Endothelial cell of umbilical vein (primary cell): ENCODE measurements around the gene ENSG00000236543.

DNA sequence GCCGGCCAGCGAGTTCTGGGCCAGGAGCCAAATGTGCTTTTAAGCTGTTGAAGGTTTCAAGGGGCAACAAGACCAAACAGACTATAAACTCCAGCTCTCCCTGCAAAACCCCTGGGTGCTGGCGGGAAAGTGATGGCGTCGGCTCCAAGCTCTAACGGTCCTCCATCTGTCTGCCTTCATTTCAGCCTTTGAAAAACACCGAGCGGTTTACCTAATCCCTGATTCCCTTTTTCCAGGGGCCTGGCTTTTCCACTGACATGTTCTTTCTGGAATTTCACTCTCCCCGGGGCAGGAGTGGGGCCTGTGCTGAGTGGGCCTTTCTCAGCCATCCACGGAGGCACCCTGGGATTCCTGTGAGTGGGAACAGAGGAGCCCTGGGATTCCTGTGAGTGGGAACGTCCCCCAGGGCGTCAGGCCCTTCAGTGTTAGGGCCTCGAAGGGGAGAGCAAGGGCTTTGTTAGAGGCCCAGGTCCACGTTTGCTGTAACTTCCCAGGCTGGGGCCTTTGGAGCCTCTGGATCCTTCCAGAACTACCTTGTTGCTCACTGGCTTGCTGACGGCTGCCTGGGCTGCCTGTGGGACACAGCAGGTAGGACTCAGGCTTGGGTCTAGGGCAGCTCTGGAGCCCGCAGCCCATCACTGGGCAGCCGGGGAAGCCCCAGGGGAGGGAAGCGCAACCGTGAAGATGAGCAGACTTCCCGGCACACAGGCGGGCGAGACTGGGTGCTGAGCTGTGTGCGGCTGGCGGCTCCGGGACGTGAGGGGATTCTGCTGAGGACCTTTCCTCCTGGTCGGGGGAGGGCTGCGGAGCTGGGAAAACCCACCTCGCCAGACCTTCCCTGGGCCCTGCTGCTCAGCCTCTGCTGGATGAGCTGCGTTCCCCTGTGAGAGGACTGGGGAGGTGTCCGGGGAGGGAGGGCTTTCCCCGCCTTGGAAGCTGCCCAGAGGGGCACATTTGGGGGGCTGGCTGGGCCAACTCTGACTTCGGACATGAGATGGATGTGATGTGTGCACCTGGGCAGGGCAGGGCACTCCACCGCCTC, 65.9 kb downstream of the COL5A1 start:
- PRO-cap, result no peak
CAGE:
- cytosol, long polyA minus RNA, result no peak
- cytosol, long polyA plus RNA, result no peak
- long polyA plus RNA, result no peak
- nucleus, long polyA minus RNA, result no peak
- nucleus, long polyA plus RNA, result no peak

- PRO-cap, result no peak
CAGE:
- cytosol, long polyA minus RNA, result no peak
- cytosol, long polyA plus RNA, result no peak
- long polyA plus RNA, result no peak
- nucleus, long polyA minus RNA, result no peak
- nucleus, long polyA plus RNA, result no peak
Observed at GRCh38 chr9:134712779-134713520, 71.3 kb downstream of the COL5A1 start.

- PRO-cap, result no peak
CAGE:
- cytosol, long polyA minus RNA, result no peak
- cytosol, long polyA plus RNA, result no peak
- long polyA plus RNA, result no peak
- nucleus, long polyA minus RNA, result no peak
- nucleus, long polyA plus RNA, result no peak
Observed at GRCh38 chr9:134765973-134766263, 114.7 kb upstream of the FCN2 start.

GRCh38 chr9:134800873-134801447, 79.7 kb upstream of the FCN2 start:
- PRO-cap, result no peak
CAGE:
- cytosol, long polyA minus RNA, result no peak
- cytosol, long polyA plus RNA, result no peak
- long polyA plus RNA, result no peak
- nucleus, long polyA minus RNA, result no peak
- nucleus, long polyA plus RNA, result no peak

GRCh38 chr9:134806042-134806467, 74.6 kb upstream of the FCN2 start:
- PRO-cap, result no peak
CAGE:
- cytosol, long polyA minus RNA, result no peak
- cytosol, long polyA plus RNA, result no peak
- long polyA plus RNA, result no peak
- nucleus, long polyA minus RNA, result no peak
- nucleus, long polyA plus RNA, result no peak

DNA sequence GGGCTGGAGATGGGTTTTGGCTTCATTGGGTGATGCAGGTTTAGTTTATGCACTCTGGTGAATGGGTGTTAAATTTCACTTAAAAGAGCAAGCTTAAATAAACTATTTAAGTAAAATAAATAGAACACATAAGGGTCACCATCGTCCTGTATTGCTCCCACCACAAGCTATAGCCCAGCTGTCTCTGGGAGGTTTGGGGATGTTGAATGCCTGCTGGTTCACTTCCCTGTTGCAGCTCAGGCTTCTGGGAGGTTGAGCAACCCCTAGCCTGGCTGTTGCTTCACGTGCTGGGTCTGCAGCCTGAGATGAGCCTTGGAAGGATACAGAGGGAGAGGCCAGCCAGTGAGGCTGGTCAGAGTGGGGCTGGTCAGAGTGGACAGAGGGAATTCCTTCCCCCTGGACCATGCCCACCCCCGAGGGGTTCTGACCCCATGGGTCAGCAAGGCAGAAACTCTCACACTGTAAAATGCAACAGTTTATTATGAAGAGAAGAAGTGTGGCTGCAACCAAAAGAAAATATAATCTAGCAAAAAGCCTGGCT, 4.7 kb upstream of the FCN1 start:
- PRO-cap, result no peak
CAGE:
- cytosol, long polyA minus RNA, result no peak
- cytosol, long polyA plus RNA, result no peak
- long polyA plus RNA, result no peak
- nucleus, long polyA minus RNA, result no peak
- nucleus, long polyA plus RNA, result no peak

GRCh38 chr9:135280717-135280918, 193.2 kb downstream of the OLFM1 start:
- PRO-cap, result no peak
CAGE:
- cytosol, long polyA minus RNA, result no peak
- cytosol, long polyA plus RNA, result no peak
- long polyA plus RNA, result no peak
- nucleus, long polyA minus RNA, result no peak
- nucleus, long polyA plus RNA, result no peak

- PRO-cap, result no peak
CAGE:
- cytosol, long polyA minus RNA, result no peak
- cytosol, long polyA plus RNA, result no peak
- long polyA plus RNA, result no peak
- nucleus, long polyA minus RNA, result no peak
- nucleus, long polyA plus RNA, result no peak
Observed at GRCh38 chr9:135465112-135465482, 14.5 kb upstream of the PPP1R26 start.

GRCh38 chr9:135469361-135469837, 10.2 kb upstream of the PPP1R26 start:
- PRO-cap, result no peak
CAGE:
- cytosol, long polyA minus RNA, result no peak
- cytosol, long polyA plus RNA, result no peak
- long polyA plus RNA, result no peak
- nucleus, long polyA minus RNA, result no peak
- nucleus, long polyA plus RNA, result no peak

DNA sequence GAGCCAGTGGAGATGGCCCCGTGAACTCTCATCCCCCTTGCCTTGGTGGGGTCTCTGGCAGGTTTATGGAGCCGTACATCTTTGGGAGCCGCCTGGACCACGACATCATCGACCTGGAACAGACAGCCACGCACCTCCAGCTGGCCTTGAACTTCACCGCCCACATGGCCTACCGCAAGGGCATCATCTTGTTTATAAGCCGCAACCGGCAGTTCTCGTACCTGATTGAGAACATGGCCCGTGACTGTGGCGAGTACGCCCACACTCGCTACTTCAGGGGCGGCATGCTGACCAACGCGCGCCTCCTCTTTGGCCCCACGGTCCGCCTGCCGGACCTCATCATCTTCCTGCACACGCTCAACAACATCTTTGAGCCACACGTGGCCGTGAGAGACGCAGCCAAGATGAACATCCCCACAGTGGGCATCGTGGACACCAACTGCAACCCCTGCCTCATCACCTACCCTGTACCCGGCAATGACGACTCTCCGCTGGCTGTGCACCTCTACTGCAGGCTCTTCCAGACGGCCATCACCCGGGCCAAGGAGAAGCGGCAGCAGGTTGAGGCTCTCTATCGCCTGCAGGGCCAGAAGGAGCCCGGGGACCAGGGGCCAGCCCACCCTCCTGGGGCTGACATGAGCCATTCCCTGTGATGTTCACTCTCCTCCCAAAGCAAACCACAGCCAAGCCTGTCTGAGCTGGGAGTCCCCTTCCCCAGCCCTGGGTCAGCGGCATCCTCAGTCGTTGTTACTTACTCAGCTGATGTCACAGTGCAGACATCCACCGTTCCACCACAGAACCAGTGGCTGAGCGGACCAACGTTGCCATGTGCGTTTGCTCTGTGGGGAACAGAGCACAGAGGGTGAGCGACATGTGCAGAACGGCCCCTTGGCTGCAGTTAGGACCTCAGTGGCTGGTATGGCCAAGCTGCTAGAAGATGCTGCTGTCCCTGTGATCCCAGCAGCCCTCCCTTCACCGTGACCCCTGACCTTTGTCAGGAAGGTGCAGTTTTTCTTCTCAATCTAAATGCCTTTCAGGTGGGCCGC, 3.3 kb downstream of the MRPS2 start:
- PRO-cap, result no peak
CAGE:
- cytosol, long polyA minus RNA, result no peak
- cytosol, long polyA plus RNA, result no peak
- long polyA plus RNA, result no peak
- nucleus, long polyA minus RNA, result no peak
- nucleus, long polyA plus RNA, result no peak

DNA sequence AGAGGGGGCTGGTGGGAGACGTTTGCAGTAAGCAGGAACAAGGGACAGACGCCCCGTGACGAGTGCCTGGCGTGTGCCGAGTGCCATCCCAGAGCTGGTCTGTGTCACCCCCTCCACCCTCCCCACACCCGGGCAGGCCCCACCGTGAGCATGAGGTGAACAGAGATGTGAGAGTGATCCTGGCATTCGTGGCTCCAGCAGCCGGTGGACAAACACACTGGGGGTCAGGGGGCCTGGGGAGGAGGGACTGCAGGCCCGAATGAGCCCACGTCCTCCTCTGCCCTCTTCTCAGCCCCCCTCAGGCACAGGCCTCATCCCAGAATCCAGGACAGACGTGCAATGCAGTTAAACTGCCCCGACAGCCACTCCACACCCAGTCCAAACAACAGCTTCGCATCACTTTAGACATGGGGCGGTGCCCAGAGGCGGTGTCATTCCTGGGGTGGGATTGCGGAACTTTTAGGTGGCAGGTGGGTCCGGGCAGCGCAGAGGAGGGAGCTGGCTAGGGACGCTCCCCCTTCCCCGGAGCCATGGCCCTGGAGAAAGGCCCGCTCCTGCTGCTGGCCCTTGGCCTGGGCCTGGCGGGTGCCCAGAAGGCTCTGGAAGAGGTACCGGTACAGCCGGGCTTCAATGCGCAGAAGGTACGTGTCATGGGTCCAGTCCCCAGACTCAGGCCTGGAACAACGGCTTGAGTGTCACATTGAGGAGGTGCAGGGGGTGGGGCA, at the start of gene ENSG00000236543:
TSS of gene ENSG00000236543 (plus strand) at position 474 of the 725 bp plus-strand sequence.
- PRO-cap, result no peak
CAGE:
- cytosol, long polyA minus RNA, result no peak
- cytosol, long polyA plus RNA, result no peak
- long polyA plus RNA, result no peak
- nucleus, long polyA minus RNA, result no peak
- nucleus, long polyA plus RNA, result no peak

- PRO-cap, result no peak
CAGE:
- cytosol, long polyA minus RNA, result no peak
- cytosol, long polyA plus RNA, result no peak
- long polyA plus RNA, result no peak
- nucleus, long polyA minus RNA, result no peak
- nucleus, long polyA plus RNA, result no peak
Observed at GRCh38 chr9:135888187-135888657, 19.1 kb downstream of the CAMSAP1 start.

GRCh38 chr9:135908652-135909328, 1.4 kb upstream of the CAMSAP1 start:
- PRO-cap, result bidirectional peak, plus-strand start at chr9:135909078, minus-strand start at chr9:135908992
CAGE:
- cytosol, long polyA minus RNA, result no peak
- cytosol, long polyA plus RNA, result no peak
- long polyA plus RNA, result no peak
- nucleus, long polyA minus RNA, result no peak
- nucleus, long polyA plus RNA, result no peak

GRCh38 chr9:135939416-135940139, 21.6 kb downstream of the UBAC1 start:
- PRO-cap, result no peak
CAGE:
- cytosol, long polyA minus RNA, result no peak
- cytosol, long polyA plus RNA, result no peak
- long polyA plus RNA, result no peak
- nucleus, long polyA minus RNA, result no peak
- nucleus, long polyA plus RNA, result no peak

- PRO-cap, result no peak
CAGE:
- cytosol, long polyA minus RNA, result no peak
- cytosol, long polyA plus RNA, result no peak
- long polyA plus RNA, result no peak
- nucleus, long polyA minus RNA, result no peak
- nucleus, long polyA plus RNA, result no peak
Observed at GRCh38 chr9:135959606-135960564, 1.3 kb downstream of the UBAC1 start.

DNA sequence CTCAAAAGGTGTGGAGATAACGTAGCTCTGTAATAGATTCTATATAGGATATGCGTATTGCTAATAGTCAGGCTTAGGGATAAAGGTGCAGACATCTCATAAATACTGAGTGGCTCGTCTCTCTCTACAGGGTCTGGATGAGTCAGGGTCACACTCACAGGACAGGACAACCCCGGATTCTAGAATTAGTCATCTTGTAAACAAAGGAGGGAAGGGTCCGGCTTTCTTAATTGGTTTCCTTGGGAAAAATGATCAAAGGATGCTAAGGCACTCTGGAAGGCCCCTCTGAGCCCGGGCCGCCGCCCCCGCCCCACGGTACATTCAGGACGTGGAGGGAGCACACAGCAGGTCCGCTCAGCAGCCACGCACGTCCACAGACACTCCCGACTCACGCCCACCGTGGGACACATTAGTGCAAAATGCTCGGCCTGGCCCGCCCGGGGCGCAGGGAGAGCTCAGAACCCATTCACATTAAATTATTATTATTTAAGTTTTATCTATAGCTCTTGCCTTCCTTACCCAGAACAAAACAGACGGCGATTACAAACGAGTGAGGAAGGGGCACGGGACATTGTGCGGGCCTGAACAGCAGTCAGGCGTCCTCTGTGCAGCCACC, 47.3 kb upstream of the UBAC1 start:
- PRO-cap, result no peak
CAGE:
- cytosol, long polyA minus RNA, result no peak
- cytosol, long polyA plus RNA, result no peak
- long polyA plus RNA, result no peak
- nucleus, long polyA minus RNA, result no peak
- nucleus, long polyA plus RNA, result no peak

GRCh38 chr9:136085603-136086218, 9.4 kb downstream of the NACC2 start:
- PRO-cap, result no peak
CAGE:
- cytosol, long polyA minus RNA, result no peak
- cytosol, long polyA plus RNA, result no peak
- long polyA plus RNA, result no peak
- nucleus, long polyA minus RNA, result no peak
- nucleus, long polyA plus RNA, result no peak

DNA sequence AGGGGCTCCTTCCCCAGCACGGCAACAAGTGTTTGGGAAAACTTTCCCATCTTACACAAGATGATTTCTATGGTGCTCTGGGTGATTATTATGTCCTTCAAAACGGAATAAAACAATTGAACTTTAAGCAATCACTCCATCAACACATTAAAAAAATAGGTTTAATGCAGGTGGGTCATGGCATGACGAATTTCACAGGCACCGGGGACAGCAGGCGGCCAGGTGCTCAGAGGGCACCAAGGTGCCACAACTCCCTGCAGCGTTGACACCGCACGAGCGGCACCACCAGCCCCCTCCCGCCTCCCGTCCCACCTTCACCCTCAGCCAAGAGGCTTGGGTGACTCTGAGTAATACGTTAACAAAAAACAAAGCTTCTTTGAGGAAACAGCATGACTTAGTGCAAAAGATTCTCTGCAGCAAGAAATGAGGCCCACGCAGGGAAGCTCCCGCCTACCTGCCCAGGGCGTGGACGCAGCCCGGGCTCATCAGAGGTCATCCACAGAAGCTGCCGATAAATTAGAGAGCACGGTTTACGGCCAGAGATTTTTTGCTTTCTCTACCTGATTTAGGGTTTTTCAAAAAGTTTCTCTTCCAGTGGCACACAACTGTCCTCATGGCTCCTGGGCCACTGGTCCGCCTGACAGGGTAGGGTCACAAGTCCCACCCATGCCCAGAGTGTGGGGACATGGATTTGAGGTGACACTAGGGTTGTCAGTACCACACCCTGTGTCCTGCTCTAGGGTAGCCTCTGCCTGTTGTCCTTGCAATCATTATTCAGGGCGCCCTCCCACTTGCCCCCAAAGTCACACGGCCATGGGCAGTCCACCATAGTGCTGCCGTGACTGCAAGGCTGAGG, 4.0 kb downstream of the TMEM250 start:
- PRO-cap, result no peak
CAGE:
- cytosol, long polyA minus RNA, result no peak
- cytosol, long polyA plus RNA, result no peak
- long polyA plus RNA, result start-site peak on the minus strand centred at position 610 of the sequence, 714 bp wide, 182 and 223 reads in 2 replicates
- nucleus, long polyA minus RNA, result no peak
- nucleus, long polyA plus RNA, result no peak

DNA sequence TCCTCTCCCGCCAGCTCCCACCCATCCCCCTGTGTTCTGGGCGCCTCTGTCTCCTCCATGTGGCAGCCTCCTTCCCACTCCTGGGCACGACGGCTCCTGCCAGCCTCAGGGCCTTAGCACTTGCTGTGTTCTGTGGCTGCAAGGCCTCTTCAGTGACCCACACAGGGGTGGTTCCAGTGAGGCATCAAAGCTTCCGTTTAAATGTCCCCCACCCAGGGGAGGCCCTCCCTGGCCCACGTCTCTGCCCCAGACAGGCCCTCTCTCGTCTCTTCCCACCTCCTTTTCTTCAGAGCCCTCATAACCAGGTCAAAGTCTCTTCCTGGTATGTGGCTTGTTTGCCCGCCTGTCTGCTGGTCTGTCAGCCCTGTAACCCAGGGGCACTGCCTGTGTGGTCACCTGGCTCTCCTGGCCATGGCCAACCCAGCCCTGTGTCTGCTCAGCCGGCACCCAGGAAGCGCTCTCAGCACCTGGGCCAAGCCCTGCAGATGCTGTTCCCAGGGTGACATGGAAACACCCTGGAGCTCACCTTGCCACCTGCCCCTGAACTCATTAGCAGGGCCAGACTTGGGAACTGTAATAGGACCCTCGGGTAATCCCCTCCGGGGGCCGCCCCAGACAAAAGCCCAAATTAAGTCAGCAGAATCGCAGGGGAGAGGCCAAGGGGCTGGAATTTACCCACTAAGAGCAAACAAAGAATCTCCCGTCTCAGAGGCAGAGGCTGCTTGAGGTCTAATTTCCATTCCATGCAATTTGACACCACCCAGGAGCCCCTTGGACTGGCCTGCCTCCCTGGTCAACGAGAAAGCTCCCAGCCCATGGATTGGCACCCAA, 33.7 kb downstream of the LHX3 start:
- PRO-cap, result no peak
CAGE:
- cytosol, long polyA minus RNA, result no peak
- cytosol, long polyA plus RNA, result no peak
- long polyA plus RNA, result no peak
- nucleus, long polyA minus RNA, result no peak
- nucleus, long polyA plus RNA, result no peak

DNA sequence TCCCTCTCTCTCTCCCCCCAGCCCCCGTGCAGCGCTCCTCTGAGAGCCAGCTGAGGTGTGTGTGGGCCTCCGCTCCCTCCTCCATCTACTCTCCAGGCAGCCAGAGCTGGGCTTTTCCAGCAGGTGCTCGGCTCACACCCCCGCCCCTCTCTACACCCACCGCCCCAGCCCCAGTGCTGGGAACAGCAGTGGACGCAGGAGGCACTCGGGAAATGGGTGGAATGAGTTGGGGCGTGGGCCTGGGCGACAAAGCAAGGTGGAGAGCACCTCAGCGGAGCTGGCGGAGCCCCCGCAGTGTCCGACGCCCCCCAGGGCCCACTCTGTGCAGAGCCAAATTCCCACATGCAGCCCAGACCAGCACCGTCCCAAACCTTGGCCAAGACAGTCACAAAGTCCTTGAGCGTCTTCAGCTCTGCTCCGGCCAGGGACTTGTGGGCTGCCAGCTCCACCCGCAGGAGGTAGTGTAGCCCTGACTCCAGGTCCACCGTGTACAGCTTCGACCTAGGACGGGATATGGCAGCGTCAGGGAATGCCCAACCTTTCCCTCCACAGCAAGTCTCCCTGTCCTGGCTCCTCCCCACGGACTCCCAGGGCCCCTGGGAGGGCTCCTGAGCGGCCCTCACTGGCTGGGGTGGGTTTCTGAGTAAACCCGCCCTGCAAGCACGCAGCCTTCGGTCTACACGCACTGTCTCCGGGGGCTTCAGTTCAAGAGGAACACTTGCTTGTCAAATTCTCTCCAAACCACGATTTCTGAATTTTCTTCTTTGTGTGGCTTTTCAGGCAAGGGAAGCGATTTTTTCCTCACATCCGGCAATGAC, 13.6 kb upstream of the LHX3 start:
- PRO-cap, result no peak
CAGE:
- cytosol, long polyA minus RNA, result no peak
- cytosol, long polyA plus RNA, result no peak
- long polyA plus RNA, result no peak
- nucleus, long polyA minus RNA, result no peak
- nucleus, long polyA plus RNA, result no peak